Left lobe of liver (tissue), 1 donor: ENCODE measurements around the genes DNAJC21, RANBP3L and CPLANE1.

DNA sequence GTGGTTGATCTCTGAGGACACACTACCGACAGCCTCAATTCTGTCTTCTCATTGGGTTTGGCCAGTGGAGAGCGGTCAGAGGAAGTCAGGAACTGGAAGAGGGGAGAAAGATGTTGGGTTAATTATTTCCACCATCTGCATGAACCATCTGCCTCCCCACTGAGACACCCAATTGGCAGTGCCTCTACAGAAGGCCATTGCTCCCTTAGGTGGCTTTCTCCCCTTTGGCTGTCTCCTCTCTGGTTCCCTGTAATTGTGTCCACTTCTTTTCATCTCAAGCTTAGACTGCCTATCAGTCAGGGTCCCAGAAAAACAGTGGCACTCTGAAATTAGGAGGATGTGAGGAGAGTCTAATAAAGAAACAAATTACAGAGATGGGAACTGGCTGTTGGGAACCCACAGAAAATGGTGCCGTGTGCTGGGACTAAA is 154.2 kb upstream of the RAI14 start:
- PRO-cap, result no peak

- PRO-cap, result bidirectional peak, plus-strand start at chr5:34929559, minus-strand start at chr5:34929262
These were observed at the start of gene DNAJC21 for GRCh38 chr5:34928843-34929724. TSS of gene DNAJC21 (plus strand) at chr5:34929559.

GRCh38 chr5:34954542-34955235 is 25.3 kb downstream of the DNAJC21 start:
- PRO-cap, result no peak

GRCh38 chr5:35171909-35172421 is 58.3 kb downstream of the PRLR start:
- PRO-cap, result no peak

DNA sequence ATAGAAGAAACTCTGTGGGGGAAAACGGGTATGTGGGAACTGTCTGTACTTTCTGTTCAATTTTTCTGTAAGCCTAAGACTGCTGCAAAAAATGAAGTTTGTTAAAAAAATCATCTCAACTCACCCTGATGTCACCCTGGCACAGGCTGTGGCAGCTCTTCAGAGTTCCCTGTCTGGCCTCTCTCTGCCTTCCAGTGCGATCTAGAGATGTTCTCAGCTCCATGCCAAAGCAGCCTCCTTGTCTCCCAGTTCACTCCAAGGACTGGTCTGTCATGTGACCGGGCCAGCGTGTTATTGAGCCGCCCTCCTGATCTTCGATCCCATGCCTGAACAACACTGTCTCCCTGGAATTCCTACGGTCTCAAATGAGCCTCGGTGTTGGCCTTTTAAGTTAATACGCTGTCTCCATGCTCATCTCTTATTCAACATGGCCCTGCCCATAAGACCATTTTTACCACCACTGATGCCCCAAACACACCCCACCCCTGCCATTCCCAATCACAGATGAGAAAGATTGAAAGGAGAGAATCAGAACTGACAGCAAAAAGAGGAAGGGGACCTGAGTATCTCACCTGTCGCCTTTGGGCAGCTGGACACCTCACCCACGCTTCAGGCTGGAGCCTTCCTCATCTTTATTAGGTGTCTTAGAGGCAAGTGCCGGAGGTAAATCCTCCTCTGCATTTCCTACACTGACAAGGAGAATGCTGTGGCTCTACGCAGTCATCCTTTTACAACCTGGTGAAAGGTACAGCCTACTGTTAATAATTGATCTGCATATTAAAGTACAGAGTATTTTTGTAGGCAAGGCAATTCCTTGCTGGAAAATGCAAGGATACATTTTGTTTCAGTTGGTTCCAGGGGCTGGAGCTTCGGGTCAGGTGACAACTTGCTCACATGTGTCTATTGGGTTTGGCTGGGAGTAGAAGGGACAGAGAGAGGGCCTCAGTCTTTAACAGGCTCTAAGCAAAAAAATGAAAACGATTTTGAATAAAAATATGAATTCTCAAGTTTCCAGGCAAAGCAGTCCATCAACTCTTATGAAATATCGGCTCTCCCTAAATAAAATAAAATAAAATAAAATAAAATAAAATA is 35.0 kb downstream of the PRLR start:
- PRO-cap, result no peak

- PRO-cap, result no peak
These were observed 174.6 kb upstream of the PRLR start for GRCh38 chr5:35404849-35405419.

GRCh38 chr5:35822382-35823027 is 34.2 kb upstream of the IL7R start:
- PRO-cap, result no peak

GRCh38 chr5:35854950-35855665 is 1.6 kb upstream of the IL7R start:
- PRO-cap, result no peak

DNA sequence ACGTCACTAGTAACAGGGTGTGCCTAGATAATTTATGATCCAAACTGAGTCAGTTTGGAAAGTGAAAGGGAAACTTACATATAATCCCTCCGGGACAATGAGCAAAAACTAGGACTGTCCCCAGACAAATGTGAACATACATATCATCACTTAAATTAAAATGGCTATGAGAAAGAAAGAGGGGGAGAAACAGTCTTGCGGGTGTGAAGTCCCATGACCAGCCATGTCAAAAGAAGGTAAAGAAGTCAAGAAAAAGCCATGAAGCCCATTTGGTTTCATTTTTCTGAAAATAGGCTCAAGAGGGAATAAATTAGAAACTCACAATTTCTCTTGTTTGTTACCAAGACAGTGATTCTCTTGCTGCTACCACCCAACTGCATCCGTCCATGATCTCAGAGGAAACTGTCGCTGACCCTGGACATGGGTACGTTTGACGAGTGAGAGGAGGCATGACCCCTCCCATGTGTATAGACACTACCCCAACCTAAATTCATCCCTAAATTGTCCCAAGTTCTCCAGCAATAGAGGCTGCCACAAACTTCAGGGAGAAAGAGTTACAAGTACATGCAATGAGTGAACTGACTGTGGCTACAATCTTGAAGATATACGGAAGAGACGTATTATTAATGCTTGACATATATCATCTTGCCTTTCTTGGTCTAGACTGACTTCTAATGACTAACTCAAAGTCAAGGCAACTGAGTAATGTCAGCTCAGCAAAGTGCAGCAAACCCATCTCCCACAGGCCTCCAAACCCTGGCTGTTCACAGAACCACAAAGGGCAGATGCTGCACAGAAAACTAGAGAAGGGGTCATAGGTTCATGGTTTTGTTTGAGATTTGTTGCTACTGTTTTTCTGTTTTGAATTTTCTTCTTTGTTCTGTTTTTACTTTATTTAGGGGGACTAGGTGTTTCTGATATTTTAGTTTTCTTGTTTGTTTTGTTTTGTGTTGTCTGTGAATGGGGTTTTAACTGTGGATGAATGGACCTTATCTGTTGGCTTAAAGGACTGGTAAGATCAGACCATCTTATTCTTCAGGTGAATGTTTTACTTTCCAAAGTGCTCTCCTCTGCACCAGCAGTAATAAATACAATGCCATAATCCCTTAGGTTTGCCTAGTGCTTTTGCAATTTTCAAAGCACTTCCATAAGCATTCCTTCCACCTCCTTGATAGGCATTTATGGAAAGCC is 20.8 kb downstream of the IL7R start:
- PRO-cap, result no peak

- PRO-cap, result bidirectional peak, plus-strand start at chr5:36301974, minus-strand start at chr5:36301900; bidirectional peak, plus-strand start at chr5:36302258, minus-strand start at chr5:36302145
These were observed at the start of gene RANBP3L for GRCh38 chr5:36301668-36302705. TSS of gene RANBP3L (minus strand) at chr5:36301902.

DNA sequence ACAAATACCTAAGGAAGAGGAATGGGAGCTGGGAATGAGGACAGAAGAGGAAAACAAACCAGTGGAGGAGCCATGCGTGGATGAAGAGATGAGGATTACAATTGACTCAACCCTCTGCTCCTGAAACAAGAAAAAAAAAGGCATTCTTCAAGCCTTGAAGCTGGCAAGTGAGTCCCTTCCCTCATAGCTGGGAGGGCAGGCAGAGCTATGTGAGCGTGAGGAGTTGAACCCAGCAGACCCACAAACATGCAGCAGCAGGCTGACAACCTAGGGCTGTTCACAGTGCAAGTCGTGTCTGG is 125.1 kb upstream of the SLC1A3 start:
- PRO-cap, result no peak

GRCh38 chr5:36535257-36535795 is 71.1 kb upstream of the SLC1A3 start:
- PRO-cap, result no peak

- PRO-cap, result no peak
These were observed 41.9 kb downstream of the SLC1A3 start for GRCh38 chr5:36648346-36648610.

DNA sequence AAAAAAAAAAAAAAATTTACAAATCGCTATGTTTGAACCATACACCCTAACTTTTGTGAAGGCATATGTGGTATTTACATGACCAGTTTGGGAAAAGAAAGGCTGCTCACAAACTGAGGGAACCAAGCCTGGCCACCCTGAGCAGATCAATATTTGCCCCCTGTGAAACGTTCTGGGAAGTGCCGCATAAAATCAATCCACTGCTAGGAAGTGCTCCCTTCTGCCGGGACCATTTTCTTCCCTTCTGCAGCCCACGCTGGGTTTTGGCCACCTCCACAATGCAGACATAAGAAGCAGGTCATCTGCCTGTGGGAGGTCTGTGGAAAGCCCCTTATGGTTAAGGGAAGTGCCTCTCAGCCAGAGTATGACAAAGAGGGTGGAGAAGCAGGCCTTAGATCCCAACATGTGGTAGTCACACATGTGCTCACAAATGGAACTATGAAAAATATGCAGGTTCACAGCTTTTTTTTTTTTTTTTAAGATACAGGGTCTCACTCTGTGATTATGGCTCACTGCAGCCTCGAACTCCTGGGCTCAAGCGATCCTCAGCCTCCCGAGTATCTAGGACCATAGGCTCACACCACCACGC is 82.8 kb downstream of the SLC1A3 start:
- PRO-cap, result bidirectional peak, plus-strand start at position 360 of the sequence, minus-strand start at position 246 of the sequence

DNA sequence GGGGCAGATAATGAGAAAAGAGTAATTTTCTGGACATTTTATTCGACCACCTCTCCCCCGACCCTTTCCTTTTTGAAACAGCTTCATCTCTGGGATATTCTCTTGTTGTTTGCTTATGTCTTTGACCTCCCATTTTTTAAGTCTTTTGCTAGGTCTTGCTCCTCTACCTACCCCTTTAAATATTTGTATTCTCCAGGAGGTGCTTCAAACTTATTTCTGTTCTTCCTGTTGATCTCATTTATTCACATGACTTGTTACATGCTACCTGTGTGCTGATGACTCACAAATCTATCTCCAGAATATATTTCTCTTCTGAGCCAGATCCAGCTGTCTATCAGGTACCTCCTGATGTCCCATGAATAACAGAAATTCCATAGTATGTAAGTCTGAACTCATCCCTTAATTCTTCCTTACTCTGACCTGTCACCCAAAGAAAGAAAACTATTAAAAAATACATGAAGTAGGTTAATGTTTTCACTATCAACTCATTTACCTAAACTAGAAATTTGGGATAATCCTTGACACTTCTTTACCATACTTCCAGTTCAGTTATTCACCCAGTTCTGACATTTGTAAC is 11.0 kb downstream of the NIPBL start:
- PRO-cap, result no peak

GRCh38 chr5:36926958-36927916 is 50.7 kb downstream of the NIPBL start:
- PRO-cap, result no peak

DNA sequence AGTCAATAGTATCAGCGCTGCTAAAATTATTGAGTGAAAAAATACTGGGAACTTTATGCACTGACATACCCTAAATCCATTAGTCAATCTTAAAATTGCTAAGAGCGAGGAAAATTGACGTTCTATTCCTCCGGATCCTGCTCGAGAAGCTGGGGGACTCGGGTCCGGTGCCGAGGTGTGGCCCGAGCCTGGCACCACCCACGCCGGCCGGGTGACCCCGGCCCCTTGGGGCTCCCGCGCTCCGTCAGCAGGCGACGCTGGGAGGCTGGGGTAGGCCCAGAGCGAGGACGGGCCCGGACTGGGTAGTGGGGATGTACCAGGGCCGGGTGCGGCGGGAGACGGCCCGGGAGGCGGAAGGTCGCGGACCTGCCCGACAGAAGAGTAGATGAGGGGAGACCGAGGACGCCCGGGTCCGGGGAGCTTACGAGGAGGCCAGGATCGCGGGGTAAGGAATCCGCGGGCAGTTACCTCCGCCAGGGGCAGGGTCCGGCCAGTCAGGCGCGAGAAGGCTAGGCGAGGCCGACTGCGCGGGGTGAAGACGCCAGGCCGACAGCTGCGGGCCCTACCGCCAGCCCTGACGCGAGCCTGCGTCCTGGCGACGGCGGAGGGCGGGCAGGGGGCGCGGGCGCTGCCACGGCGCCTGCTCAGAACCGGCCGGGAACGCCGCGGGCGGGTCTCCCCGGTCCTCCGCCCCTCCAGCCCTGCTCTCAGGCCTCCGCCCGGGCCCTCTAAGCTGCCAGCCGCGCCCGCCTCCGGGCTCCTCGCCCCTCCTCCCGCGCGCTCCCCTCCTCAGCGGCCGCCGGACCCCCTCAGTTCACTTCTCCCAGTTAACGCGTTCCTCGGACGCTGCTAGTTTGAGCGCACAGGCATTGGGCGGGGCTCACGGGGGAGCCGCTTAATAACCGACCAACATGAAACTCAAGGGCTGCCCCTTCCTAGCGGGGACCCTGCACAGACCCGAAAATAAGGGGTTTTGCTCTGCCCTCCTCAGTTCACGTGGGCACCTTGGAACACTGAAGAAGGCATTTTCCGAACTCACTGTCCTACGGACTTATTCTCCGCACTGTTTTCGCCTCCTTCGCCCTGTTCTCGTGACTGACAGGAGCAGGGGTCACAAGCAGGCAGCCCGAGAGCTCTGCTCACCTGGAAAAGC is at the start of gene CPLANE1:
TSS of gene CPLANE1 (minus strand) at position 600 of the 1,153 bp plus-strand sequence.
- PRO-cap, result bidirectional peak, plus-strand start at position 647 of the sequence, minus-strand start at position 555 of the sequence

DNA sequence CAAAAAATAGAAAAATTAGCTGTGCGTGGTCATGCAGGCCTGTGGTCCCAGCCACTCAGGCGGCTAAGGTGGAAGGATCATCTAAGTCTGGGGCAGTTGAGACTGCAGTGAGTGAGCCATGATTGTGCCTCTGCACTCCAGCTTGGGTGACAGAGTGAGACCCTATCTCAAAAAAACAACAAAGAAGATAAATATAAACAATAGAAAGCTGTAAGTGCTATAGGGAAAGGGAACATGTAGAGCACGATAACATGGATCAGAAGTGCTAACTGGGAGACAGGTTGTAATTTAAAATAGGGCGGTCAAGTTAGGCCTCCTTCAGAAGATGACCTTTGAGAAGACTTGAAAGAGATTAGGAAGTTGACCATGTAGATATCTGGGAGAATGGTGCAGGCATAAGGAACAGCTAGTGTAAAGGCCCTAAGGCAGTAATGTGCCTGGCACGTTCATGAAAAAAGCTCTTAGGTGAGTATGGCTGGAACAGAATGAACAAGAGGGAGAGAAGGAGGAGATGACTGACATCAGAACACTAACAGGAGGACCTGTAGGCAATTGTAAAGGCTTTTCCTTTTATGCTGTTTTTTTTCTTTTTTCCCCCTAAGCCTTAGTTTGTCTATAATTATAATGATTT is 46.1 kb downstream of the WDR70 start:
- PRO-cap, result no peak

GRCh38 chr5:37835176-37835724 is 4.6 kb downstream of the GDNF start:
- PRO-cap, result no peak

- PRO-cap, result no peak
These were observed 1.5 kb downstream of the GDNF start for GRCh38 chr5:37838128-37838880.